Mesangial cell (primary cell): ENCODE data around the genes NR1I2 and PARP15.

GRCh38 chr3:119561701-119562065 is 2.3 kb upstream of the CD80 start:
- RAMPAGE, long total RNA, result no peak

DNA sequence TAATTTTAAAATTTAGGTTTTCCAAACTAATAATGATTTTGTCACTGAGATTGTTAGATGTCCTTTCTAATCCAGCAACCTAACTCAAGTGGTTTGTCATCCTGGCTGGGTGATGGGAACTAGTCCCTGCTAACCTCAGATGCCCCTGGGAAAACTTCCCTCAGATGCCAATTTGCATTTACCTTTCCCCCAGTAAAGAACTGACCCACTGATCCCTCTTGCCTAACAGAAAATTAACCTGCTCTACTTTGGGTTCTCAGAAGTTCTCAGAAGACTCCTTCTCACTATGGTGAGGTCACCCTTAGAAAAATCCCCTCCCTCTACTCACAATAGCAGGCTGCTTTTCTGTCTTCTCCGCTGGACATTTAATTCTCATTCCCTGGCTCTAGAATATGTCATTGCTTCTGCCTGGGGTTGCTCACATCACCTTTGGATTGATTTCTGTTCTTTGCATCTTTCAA is 683 bp downstream of the PLA1A start:
- RAMPAGE, long total RNA, result no peak

GRCh38 chr3:119665749-119666607 is 5.6 kb upstream of the POPDC2 start:
- RAMPAGE, long total RNA, result no peak

DNA sequence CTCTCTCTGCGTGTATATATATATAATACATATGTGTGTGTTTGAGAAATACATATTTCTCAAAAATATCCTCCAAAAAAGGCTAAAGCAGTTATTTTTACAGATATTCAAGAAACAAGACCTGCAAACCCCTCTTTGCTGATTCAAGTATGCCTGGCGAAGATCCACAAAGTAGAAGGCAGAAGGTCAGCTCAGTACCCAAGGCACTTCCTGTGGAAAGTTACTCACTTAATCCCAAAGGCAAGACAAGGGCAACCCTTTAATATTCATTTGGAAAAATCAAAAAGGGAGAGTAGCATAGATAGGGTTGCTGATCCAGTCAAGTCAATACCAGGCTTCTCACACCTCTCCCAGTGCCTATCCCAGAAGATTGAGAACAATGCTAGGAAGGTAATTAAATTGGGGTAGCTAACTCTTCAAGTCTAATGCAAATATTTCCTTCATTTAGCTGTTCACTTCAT is 7.3 kb downstream of the COX17 start:
- RAMPAGE, long total RNA, result no peak

- RAMPAGE, long total RNA, result no peak
Observed at GRCh38 chr3:119700407-119700922, 2.4 kb upstream of the CFAP91 start.

DNA sequence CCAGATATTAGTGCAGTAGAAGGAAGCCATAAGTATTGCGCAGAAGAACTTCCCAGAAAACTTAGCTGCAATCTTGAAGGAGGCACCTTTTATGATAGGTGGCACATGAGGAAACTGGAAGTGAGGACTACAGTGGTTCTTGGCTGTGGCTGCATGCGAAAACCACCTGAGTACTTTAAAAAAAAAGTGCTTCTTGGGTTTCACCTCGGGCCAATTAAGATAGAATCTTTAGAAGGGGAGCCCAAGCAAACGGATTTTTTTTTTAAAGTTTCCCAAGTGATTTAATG is 12.5 kb upstream of the NR1I2 start:
- RAMPAGE, long total RNA, result no peak

- RAMPAGE, long total RNA, result no peak
Observed at GRCh38 chr3:119781317-119782332, at the start of gene NR1I2. TSS of gene NR1I2 (plus strand) at chr3:119782101.

DNA sequence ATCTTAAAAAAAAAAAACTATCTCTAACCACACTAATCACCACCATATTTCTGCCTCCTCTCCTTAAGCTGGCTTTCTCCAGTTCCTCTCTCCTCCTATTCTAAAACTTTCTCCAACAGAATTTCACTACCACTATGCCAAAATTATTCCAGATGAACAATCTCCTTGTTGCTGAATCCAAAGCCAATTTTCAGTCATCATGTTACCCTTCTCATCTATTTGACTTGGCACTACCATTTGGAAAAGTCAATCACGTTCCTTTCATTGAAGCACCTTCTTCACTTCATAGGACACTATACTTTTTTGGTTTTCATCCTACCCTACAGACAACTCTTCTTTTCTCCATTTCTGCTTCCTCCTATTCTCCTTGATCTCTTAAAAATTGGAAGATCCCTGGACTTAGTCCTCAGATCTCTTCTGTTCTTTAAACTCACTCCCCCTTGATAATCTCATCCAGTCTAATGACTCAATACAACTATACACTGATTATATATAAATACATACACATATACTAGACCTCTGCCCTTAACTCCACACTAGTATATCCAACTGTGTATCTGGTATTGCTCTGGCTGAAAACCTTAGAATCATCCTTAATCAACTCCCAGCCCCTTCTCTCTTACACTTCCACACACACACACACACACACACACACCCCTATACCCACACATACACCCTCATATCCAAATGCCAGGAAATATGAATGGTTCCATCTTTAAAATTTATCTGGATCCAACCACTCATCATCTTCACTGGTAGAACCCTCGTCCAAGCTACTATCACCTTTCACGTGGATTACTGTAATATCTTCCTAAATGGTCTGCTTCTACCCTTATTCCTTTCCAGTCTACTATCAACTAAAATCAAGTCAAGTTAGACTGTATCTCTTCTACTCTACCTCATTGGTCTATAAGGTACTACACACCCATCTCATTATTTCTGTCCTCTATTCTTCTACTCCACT is 144.1 kb downstream of the NR1I2 start:
- RAMPAGE, long total RNA, result no peak

DNA sequence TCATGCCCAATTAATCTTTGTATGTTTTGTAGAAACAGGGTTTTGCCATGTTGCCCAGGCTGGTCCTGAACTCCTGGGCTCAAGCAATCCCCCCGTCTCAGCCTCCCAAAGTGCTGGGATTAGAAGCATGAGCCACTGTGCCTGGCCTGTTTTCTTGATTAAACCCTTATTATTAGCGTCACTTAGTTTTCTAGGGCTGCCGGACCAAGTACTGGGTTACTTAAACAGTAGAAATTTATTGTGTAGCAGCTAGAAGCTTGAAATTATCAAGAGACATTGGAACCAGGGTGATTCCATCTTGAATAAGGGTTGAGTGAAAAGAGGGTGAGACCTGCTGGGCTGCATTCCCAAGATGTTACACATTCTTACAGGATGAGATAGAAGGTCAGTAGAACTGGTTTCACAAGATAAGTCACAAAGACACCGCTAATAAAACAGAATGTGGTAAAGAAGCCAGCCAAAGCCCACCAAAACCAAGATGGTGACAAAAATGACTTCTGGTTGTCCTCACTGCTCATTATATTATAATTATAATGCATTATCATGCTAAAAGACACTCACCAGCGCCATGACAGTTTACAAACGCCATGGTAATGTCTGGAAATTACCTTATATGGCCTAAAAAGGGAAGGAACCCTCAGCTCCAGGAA is 18.7 kb upstream of the FSTL1 start:
- RAMPAGE, long total RNA, result no peak

- RAMPAGE, long total RNA, result no peak
Observed at GRCh38 chr3:120532901-120533190, 63.3 kb upstream of the NDUFB4 start.

GRCh38 chr3:120907653-120908161 is 298 bp upstream of the STXBP5L start:
- RAMPAGE, long total RNA, result no peak

DNA sequence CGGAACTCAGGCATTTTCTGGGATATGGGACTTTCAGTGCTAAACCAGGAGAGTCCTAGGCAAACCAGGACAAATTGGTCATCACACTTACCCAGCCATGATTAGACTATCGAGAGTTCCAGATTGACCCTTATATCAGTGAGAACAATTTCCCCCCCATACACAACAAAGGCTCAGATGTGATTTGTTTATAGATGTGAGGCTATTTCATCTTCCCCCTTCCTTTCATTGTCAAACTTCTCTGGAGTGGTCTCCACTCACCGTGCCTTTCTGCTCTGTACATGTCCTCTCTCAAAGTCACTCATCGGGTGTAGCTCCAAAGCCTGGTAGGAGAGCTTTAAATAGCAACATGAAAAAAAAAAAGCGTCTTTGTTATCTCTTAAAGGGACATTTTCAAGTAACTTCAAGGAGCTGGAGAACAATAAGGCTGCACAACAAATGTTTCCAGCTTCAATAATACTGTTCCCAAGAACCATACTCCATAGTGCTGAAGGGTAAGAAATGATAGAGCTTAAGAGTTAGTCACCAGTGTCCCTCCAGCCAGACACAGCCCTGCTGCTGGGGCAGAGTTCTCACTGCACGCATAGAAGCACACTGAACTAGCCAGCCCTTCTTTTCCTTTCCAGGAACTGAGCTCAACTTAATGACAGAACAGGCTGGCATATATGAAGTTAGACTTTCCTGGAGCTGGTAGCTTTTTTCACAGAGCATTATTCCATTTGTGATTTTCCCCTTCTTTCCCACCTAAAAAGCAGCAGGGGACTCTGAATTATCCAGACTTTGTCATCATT is 8.1 kb downstream of the FBXO40 start:
- RAMPAGE, long total RNA, result no peak

- RAMPAGE, long total RNA, result no peak
Observed at GRCh38 chr3:121783385-121784271, 34.1 kb upstream of the GOLGB1 start.

DNA sequence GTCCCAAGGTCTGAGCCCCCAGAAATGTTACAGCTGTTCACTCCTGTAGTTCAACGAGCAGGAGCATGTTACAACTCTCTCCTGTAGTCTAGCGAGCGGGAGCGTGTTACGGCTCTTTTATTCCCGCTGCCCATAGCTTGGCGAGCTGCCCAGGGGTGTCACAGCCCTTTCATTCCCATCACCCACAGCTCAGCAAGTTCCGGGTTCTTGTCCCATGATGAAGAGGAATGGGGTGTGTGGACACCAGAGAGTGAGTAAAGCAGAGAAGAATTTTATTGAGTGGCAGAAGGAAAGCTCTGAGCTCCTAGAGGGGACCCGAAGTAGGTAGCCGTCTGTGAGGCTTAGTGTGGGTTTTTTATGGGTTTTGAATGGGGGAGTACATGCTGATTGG is 24.9 kb downstream of the SLC15A2 start:
- RAMPAGE, long total RNA, result no peak

- RAMPAGE, long total RNA, result no peak
Observed at GRCh38 chr3:122004946-122005388, 17.1 kb downstream of the ILDR1 start.

GRCh38 chr3:122314507-122315012 is 10.5 kb upstream of the CSTA start:
- RAMPAGE, long total RNA, result no peak

DNA sequence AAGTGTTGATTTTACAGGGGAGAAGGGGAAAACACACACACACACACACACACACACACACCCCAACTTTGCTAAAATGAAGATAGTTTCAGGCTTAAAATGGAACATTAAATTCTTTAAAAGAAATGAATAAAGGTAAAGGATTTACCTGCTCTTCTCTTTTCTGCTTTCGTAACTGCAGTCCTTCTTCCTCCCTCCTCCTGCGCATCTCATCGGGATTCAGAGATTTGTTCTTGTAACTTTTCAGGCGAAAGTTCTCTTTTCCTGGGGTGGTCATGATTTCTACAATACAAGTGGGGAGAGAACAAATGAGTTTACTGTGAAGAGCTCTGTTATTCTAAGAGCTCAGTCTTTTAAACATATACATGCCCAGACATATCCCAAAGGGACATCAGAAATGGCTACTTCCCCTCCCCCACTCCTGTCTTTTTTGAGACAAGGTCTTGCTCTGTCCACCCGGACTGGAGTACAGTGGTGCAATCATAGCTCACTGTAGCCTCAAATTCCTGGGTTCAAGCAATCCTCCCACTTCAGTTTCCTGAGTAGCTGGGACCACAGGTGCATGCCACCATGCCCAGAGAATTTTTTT is 18.4 kb downstream of the KPNA1 start:
- RAMPAGE, long total RNA, result no peak

DNA sequence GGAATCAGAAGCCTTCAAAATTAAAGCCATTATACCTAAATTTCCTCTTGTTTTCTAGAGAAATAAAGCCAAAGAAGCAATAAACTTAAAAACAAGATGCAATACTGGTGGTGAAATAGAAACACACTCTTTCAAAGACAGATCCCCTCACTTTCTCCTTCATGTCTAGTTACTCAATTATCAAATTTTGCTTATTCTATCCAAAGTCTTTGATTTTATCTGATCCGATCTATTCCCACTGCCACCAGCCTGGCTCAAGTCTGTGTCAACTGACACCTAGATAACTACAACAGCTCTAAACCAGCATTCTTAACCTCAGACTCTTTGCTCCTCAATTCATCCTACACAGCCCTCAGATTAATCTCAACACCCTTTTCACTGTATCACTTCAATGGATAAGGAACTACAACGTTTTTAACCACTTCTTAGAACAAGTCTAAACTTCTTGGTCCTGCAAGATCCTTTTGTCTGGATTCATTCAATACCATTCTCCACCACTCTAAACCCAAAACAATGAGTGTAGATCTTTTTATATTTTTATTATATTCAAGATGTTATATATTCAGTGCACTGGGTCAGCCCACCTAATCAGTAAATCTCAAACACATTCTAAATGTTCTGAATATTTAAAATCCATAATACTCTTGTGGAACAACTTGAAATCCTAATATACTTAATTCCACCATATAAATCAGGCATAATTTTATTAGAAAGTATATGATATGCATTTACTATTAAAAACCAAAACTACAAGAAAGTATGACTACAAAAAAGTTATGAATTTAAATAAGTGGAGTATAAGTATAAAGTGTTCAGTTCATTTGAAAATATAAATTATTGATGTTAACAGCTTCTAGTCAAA is 8.9 kb downstream of the KPNA1 start:
- RAMPAGE, long total RNA, result no peak

- RAMPAGE, long total RNA, result no peak
Observed at GRCh38 chr3:122577461-122578057, at the start of gene PARP15. TSS of gene PARP15 (plus strand) at chr3:122577650.

DNA sequence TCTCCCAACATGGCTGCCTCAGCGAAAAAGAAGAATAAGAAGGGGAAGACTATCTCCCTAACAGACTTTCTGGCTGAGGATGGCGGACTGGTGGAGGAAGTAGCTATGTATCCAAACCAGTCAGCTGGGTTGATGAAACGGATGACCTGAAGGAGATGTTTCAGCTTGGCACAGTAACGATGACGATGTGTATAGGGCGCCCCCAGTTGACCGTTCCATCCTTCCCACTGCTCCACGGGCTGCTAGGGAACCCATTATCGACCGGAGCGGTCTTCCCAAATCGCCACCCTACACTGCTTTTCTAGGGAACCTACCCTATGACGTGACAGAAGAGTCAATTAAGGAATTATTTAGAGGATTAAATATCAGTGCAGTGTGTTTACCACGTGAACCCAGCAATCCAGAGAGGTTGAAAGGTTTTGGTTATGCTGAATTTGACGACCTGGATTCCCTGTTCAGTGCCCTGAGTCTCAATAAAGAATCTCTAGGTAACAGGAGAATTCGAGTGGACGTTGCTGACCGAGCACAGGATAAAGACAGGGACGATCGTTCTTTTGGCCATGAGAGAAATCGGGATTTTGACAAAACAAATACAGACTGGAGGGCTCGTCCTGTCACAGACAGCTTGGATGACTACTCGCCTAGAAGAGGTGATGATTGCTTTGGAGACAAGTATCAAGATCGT is 19.9 kb upstream of the PARP14 start:
- RAMPAGE, long total RNA, result no peak